Left lung (tissue), 1 donor: ENCODE measurements around a stretch of chr6.

DNA sequence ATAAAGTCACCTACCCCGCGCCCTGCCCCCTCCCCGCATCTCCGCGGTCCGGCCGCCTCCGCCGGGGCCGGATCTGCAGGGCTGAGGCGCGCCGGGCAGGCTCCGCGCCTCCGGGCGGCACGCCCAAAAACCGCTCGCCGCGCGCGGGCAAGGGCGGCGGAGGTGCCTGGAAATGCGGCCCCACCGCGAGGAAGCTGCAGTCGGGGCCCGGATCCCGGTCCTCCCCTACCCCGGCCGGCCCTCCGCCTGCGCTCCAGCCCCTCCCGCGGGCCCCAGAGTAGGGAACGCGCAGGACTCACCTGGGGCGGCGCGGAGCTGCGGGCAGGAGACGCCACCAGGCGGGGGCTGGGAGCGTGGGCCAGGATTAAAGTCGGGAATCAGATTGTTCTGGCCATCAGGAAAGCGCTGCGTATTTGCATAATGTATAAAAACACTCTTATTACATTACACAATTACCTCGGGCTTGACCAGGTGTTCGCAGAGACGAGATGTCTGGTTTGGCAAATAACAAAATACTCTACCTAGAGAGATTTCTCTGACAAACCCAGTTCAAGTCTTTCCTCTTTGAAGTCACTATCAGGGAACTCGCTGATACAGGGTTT is 344 bp upstream of the FAXC start:
- PRO-cap, result bidirectional peak, plus-strand start at position 44 of the sequence, minus-strand start at position 75 of the sequence

GRCh38 chr6:99408015-99408622 is 14.1 kb upstream of the COQ3 start:
- PRO-cap, result no peak

DNA sequence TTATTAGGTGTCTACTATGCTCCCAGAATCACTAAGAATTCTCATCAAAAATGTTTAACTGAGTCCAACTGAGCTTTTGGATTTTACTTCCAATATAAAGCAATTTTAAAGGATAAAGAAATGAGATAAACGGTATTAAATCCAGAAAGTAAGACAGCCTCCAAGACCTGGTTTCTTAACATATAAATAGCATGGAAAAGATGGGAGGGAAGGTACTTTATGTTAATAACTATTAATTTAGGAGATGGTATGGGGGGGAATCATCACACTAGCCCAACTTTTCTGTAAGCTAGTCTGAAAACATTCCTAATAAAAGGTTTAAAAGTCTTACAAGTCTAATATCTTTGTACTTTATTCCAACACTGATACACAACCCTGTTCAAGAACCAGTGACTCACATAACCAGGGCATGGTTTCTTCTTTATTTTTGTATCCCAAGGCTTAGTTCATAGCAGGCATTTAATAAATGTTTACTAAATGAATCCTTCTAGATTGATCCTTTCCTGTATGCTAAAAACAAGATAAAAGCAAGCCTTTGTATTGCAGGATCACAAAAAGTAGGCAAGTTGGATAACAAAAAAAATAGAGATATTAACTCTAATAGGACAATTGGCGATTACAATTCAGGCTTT is 9.8 kb downstream of the PNISR start:
- PRO-cap, result no peak

DNA sequence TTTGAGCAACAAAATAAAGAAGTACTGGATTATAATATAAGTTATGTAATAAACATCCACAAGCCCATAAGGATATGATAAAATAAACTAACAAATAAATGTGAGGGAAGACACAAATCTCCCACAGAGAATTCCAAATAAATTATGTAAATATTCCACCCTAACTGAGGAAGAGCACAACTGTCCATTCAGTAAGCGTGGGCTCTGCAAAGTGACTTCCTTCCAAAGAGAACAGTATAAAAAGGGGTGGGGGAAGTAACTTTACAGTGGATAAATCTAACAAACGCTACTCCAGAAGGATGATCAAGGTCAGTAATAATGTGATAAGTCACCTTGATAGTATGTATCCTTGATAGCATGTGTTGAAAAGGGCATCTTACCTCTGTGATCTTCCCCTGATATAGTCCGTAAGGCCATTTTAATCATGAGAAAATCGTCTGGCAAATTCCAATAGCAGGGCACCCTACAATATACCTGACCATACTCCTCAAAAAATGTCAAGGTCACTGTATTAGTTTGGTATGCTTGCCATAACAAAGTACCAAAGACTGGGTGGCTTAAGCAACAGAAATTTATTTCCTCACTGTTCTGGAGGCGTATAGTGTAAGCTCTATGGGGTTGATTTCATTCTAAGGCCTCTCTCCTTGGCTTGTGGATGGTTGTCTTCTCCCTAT is 1.7 kb downstream of the PNISR start:
- PRO-cap, result no peak

DNA sequence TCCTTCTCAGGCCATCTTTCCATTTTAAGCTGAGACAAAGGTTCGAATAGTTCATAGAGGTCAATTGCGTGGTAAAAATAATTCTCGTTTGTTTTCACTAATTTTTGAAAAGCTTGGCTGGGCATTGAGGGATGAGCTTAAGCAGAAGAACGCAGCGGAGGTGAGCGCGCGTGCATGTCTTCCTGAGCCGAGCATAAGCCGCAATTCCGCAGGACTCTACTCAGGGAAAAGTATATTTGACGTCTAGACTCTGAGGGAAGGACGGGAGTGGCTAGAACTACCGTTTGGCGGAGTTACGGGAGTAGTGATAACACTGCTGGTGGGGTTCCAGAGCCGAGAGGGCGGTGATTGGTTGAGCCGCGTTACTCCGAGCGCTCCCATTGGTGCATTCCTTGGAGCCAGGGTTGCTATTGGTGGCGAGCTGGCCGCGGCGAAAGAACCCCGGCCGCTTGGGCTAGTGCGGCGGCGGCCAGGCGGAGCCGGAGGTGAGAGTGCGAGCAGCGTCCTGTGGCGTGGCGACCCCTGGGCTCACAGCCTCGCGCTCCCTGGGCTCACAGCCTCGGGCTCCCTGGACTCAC is 11.8 kb downstream of the PRDM13 start:
- PRO-cap, result no peak

GRCh38 chr6:100454158-100454727 is 10.5 kb downstream of the SIM1 start:
- PRO-cap, result no peak

GRCh38 chr6:100487602-100487881 is 22.8 kb upstream of the SIM1 start:
- PRO-cap, result no peak

DNA sequence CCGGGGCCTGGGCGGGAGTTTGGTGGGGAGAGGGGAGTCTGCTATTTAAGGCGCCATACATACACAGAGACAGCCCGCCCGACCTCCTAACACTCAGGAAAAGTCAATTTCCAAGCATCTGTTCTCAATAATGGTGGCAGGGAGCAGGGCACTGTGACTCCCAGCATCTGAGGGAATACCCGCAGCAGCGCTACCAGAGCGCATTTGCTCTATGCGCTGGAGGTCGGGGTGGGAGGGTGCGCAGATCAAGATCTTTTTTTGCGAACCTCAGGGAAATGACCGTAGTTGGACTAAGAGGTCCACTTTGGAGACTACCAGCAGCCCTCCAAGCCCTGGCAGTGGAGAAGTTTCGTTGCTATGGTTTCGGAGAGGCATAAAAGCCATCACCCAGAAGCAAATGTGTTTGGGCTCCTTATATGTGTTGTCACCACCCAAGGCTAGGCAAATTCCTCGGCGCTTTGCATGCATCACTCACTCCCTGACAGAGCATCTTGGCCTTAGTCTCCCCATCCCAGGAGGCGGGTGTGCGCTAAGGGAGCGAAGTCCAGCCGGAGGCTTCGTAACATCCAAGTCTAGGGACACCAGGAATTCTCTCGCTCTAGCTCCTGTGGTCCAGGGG is 481 bp upstream of the GRIK2 start:
- PRO-cap, result no peak

DNA sequence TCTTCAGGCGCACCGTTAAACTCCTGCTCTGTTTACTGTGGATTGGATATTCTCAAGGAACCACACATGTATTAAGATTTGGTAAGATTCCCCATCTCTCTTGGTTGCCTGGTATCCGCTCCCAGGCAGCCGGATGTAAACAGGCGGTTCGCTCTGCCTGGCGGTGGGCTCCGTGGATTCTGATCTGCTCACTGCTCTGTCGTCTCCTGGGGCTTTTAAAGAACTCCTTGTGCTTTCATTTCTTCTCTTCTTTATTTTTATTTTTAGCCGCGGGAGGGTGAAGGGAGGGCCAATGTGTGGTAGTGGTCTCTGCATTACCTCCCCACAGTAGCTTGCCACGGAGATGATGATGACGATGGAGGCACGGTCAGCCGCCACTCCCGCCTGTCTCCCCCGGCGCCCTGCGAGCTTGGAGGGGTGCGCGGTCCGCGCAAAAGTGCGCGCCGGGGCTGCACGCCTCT is 5.8 kb downstream of the GRIK2 start:
- PRO-cap, result no peak

- PRO-cap, result no peak
These were observed 1732.0 kb downstream of the HACE1 start for GRCh38 chr6:103127739-103128166.

DNA sequence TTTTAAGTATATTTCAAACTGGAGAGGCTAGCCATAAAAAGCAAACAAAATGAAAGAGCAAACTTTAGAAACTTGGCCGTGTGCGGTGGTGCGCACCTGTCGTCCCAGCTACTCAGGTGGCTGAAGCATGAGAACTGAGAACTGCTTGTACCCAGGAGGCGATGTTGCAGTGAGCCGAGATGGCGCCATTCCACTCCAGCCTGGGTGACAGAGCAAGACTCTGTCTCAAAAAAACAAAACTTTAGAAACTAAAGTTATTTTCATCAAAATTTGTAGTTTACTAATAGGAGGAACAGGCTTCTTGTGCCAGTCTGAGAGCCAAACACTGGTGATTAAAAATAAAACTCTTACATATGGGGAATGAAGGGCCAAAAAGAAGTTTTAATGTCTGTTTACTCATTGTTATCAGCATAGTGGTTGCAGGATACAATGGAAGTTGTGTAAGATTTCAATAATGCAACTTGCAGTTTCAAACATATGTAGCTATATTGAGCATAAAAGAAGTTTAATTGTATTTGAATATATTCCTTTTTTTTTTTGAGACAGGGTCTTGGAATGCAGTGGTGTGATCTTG is 100.3 kb upstream of the POPDC3 start:
- PRO-cap, result no peak

DNA sequence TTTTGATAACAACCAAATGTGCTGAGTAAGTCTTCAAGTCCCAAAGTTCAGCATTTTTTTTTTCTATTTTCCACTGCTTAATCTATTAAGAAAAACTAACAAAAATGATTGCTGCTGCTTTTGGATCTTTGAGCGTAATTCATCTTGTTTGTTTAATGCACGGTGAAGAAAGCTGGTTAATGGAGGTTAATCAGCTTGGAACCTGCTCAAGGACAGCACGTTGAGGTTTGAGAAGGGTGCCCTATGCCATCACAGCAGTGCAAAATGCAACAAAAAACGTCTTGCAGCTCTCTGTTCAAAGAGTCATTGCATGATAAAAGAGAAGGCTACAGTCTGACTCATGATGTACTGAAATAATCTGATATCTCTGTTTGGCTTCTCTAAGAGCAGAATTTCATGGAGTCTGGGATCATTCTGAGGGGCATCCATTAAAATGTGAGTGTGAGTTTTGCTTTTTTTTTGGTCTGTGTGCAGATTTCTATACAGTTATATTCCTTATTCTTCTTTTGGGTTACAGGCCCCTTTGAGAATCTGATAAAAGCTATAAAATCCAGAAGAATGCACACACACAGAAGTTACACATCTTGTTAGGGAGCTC is 80.6 kb upstream of the PREP start:
- PRO-cap, result no peak

- PRO-cap, result no peak
These were observed 241.1 kb upstream of the PREP start for GRCh38 chr6:105643910-105644382.

- PRO-cap, result no peak
These were observed 338.1 kb upstream of the PREP start for GRCh38 chr6:105740849-105741588.

- PRO-cap, result no peak
These were observed 305.0 kb upstream of the PRDM1 start for GRCh38 chr6:105781172-105781591.

DNA sequence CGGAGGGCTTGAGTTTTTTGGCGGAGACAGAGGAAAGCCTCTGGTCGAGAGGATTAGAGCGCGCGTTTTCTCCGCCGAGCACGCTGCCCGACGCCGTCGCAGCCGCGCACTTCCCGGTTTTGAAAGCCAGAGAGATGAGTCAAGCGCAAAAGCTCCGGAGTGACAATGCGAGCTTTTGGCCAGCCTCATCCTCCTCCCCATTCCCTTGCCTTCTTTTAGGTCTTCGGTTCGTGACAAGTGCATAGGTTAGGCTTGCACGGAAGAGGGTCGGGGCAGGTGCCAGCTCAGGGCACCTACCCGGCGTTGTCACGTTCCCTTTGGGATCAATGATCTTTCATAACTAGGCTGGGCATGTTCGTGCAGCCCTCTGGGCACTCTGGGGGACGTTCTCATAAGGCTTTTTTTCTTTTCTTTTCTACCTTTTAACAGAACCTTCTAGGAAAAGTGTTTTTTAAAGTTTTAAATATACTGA is 91.2 kb upstream of the PRDM1 start:
- PRO-cap, result bidirectional peak, plus-strand start at position 218 of the sequence, minus-strand start at position 121 of the sequence

DNA sequence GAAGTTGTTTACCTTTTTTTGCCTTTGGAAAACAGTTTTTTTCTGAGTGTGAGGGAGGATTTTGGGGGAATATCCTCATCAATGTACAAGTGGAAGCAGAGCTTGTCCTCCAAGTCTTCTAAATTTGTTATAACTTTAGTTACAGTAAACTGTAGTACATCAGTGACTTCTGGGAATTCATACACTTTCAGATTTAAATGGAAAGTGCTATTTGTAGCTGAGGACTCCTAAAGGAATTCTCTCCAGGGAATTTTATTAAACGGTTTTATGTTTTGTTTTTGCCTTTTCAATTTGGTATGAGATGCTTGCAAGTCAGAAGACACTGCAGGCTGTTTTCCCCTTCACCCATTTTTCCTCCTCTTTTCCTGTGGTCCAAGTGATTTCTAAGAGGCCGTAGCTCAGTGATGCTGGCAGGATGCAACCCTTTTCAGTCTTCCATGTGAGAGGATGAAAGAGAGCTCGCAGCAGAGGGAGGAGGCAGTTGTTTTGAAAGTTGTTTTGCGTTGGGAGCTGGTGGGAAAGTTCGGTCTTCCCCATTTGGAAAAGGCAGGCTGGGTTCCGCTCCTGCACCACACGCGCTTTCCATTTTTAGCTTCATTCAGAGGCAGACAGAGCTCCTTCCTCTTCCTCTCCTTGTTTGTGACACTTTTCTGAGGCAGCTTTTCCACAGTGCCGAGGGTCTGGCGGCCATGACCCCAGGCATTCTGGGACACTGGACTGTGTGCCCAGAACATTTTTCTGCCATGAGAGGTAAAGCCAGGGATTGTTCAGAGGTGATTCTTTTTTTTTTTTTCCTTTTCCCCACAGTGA is 1.2 kb downstream of the PRDM1 start:
- PRO-cap, result unidirectional peak, plus-strand start at position 597 of the sequence

- PRO-cap, result no peak
These were observed 11.4 kb downstream of the PRDM1 start for GRCh38 chr6:106097049-106098375.

DNA sequence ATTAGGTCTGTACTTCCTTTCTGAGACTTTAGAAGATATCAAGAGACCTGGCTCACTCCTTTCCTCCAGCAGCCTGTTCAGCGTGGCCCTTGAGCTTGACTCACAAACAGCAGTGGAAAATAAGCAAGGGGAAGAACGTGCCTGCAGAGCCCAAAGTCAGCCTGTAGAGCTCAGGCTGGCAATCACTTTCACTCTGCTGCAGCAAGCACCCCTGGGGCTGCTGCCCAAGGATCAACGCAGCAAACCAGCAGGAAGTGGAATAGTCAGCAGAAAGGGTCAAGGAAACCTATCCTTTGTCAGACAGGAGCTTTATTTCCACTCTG is 77.3 kb downstream of the PRDM1 start:
- PRO-cap, result no peak

- PRO-cap, result no peak
These were observed 54.6 kb downstream of the ATG5 start for GRCh38 chr6:106270768-106271476.